Bronchus fibroblast of lung (primary cell): ENCODE measurements around the genes NPM3, MFSD13A and TRIM8.

DNA sequence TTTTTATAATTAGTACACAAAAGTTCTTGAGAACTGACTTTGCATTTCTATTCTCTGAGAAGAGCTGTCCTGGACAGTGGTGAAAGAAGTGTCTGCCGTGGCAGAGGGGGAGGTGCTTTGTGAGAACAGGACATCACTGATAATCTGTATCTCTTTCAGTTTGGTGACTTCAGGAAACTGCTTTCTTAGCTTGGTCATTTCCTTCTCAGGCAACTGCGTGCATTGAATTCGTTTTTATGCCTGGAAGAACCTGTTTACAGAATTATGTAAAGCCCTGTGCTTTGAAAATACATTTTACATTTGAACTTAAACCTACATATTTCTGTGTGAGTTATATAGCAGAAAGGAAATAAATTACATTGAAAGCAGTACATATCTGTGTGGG lies 52.0 kb downstream of the POLL start:
- RAMPAGE, long total RNA: no peak

- RAMPAGE, long total RNA: no peak
Measured at GRCh38 chr10:101566180-101567160, 21.6 kb downstream of the POLL start.

DNA sequence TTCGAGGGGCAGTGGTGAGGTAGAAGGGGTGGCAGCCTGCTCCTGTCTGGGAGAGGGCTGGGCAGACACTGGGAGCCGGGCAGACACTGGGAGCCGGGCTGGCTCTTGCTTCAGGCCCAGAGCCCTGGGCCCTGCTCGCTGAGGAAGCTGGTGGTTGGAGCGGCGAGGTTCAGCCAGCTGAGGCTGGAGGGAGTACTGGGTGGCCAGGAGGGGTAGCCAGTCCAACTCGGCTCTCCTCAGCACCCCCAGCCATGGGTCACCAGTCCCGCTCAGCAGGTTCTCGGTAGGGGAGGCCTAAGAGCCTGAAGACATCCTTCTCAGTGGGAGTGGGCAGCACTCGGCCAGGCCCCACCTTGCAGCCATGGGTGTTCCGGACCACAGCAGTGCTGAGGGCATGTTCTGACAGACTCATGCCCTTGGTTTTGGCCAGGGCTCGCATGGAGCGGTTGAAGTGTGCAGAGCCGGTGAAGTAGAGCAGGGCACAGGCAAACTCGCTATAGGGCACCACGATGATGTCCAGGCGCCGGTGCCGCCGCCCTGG lies 8.8 kb downstream of the POLL start:
- RAMPAGE, long total RNA: no peak

GRCh38 chr10:101783188-101784194 lies at the start of gene NPM3:
TSS of gene NPM3 (minus strand) at chr10:101783446.
- RAMPAGE, long total RNA: start-site peak on the minus strand at chr10:101783395-101783408, 138 and 253 reads in 2 replicates

DNA sequence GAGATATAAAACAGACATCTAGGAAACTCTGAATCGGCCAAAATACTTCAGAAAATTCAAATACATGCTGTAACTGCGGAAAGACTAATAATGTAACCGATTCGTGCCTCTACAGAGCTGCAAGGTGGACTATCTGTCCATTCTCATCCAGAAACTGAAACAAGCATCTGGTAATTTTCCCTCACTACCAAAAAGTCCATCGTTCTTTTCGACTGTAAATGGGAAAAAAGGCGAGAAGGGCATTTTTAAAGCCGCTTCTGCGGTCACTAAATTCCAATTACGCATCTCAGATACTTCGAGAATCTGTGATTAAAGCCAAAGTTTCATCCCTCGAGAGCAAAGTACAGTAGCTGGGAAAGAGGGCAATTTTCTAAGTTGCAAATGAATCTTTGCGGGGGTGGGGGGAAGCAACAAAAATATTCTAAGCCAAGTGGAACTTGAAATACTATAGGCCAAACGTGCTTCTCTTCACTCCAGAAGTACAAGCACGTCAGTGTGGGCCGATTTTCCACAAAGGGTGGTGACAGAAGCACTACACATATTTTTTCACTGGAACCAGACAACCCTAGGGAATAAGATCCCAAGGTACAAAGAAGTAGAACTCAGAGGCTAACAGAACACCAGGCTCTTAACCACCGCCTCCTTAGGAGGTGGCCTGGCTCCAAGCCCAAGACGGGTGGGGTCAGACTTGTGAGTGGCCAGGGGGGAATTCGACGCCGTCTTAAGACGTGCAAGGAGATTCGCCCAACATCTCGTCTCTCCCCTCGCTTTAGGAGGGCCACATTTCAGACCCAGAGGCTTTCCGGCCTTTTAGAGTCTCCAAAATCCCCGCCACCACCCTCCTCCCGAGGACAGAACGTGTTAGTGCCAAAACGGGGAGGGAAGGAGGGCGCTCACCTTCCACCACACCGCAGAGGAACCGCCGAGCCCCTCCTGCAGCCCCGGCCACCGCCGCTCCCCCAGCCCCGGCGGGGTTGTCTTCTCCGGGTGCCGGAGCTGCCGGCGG lies 1.0 kb downstream of the OGA start:
- RAMPAGE, long total RNA: no peak

DNA sequence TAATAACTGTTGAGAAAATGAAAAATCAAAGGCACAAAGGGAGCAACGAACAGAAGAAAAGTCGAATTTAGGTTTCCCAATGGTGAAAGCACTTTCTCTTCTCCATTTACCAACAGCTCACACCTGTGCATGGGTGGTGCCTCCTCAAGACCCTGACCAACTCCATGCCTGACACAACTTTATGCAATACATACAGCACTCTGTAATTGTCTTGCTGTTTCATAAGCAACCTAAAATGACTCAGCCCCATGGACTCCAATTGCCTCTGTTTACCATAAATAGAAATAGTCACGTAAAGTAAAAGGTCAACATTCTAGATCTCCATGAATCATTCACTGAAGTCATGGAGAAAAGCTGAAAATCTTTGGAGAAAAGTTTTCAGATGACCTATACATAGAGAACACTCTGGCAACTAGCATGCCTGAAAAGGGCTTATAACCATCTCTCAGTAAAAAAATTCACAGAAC lies 95.6 kb upstream of the KCNIP2 start:
- RAMPAGE, long total RNA: no peak

- RAMPAGE, long total RNA: no peak
Measured at GRCh38 chr10:102109799-102110158, 10.4 kb downstream of the LDB1 start.

DNA sequence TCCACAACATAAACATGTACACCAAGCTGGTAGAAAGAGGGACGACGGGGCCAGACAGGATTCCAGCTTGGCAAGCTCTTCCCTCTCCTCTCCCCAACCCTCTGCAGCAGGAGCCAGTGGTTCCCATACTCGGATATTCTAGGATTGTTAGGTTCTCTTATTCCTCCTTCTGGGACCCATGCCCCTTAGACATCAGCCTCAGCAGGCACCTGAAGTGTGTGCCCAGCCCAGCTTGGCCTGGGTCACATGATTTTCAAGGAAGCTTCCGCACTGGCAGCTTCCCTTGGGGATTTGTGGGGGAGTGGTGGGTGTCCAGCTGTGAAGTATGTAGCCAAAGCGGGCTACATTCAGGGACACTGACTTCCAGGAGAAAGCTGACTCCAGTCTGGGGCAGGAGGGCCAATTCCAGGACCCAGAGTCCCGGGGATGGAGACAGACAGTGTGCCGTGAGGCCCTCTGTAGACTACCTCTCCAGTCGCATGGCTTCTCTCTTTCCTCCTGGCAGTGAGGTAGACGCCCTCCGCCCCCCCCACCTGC lies 1.3 kb downstream of the LDB1 start:
- RAMPAGE, long total RNA: no peak

DNA sequence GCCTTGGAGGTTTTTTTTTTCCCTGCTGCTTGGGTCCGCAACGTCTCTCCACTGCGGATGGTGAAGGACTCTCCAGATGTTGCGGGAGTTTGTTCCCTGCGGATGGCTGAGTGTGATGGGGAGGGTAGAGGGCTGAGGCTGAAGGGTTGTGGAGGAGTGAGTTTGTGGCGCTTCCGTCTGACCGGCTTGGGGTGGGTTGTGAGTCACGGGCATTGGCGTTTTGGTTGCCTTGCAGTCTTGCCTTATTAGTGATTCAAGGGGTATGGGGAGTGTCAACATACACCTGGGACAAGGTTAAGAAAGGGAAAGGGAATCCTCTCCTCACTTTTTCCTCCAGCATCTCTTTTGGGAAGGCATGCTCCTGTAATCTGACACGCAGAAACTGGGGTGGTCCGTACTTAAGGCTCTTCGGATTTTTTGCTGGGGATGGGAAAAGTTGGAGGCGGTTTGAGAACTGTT lies 1.1 kb downstream of the PPRC1 start:
- RAMPAGE, long total RNA: no peak

DNA sequence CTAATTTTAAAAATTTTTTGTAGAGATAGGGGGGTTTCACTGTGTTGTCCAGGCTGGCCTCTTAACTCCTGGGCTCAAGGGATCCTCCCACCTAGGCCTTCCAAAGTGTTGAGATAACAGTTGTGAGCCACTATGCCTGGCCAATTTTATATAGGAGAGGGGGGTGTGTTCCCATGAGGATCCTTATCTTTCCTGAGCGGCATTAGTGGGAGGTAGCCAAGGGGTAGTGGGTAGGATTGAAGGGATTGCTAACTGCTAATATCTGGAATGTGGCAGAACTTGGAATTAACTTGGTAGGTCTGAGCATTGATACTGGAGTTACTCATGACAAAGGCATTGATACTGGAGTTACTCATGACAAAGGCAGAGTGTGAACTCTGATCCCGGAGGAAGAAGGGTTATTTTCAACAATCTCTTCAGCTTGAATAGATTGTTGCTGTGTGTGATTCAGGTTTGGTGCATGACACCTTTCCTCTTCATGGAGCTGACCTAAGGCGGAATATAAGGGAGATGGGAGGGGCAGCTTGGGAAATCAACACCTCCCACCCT lies 831 bp upstream of the NOLC1 start:
- RAMPAGE, long total RNA: no peak

DNA sequence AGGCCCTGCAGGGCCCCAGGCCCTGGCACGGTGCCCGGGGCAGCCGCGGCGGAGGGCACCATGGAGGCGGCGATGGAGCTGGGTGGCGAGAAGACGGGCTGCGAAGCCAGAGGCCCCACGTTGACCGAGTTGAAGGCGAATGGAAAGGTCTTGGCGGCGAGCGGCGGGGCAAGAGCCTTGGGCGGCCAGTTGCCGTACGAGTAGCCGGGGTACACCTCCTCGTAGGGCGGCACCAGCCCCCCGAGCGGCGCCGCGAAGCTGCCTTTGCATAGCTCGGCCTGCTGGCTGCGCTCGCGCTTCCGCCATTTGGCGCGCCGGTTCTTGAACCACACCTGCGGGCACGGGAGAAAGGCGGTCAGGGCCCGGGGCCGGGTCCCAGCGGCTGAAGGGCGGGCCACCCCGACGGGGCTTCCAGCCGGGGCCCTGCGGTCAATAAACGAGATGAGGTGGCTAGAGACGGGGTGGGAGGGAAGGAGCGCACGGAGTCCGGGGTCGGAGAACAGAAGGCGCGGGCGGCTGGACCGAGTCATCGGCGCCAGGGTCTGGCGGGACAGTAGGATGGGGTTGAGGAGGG lies 4.8 kb downstream of the ELOVL3 start:
- RAMPAGE, long total RNA: no peak

- RAMPAGE, long total RNA: no peak
Measured at GRCh38 chr10:102422626-102423112, 2.0 kb downstream of the FBXL15 start.

GRCh38 chr10:102460483-102461632 lies at the start of gene MFSD13A:
TSS of gene MFSD13A (plus strand) at chr10:102461395.
- RAMPAGE, long total RNA: start-site peak on the plus strand at chr10:102461395-102461428, 28 and 15 reads in 2 replicates

DNA sequence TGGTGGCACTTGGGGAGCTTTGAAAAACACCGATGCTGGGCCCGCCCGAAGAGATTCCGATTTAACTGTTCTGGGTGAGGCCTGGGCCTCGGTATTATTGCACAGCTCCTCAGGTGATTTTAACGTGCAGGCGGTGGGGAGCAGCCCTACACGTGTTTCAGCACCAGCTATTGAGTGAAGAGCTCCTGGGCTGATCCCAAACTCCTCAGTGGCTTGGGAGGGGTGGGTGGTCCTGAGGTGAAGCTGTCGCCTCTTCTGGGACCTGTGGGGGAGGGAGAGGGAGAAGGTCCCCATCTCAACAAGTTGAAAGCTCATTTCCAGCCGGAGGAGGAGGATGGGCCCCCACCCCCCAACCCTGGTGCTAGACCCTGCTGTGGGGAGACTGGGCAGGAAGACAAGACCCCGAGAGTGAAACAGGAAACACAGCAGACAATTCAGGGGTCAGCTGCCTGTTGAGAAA lies 634 bp downstream of the MFSD13A start:
- RAMPAGE, long total RNA: no peak

- RAMPAGE, long total RNA: no peak
Measured at GRCh38 chr10:102478942-102479615, 17.9 kb downstream of the MFSD13A start.

GRCh38 chr10:102501624-102502163 lies 818 bp downstream of the ACTR1A start:
- RAMPAGE, long total RNA: no peak

- RAMPAGE, long total RNA: no peak
Measured at GRCh38 chr10:102555943-102556546, 52.3 kb downstream of the SUFU start.

DNA sequence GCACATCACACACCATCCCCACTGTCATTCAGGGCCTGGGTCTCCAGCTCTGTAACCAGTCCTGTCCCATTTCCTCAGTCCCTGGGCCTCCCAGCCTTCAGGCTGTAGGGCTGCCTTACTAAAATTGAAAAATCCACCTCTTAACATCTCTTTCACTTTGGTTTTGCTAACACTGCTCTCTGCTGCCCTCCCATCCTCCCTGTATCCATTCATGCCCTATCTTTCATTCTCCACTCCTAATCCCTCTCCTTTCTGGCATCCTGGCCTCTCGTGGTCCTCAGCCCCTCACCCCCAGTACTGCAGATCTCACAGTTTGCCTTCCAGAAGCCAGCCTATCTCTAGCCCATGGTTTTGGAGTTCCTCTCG lies 13.2 kb upstream of the TRIM8 start:
- RAMPAGE, long total RNA: no peak

DNA sequence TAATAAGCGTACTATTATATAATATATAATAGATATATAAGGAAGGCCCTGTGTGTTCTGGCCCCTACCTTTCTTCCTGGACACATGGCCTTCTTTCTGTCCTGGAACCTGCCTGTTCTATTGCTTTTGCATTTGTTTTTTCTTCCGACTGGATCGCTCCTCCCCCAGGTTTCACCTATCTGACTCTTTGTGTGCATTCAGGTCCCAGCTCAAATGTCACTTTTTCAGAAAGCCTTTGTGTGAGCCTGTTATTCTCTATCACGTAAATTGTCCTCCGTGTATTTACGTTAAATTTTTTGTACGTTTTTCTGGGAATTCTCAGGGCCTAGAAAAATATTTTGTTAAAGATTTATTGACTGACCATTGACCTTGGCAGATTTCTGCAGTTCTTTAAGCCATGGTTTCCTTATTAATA lies 2.8 kb upstream of the TRIM8 start:
- RAMPAGE, long total RNA: no peak

DNA sequence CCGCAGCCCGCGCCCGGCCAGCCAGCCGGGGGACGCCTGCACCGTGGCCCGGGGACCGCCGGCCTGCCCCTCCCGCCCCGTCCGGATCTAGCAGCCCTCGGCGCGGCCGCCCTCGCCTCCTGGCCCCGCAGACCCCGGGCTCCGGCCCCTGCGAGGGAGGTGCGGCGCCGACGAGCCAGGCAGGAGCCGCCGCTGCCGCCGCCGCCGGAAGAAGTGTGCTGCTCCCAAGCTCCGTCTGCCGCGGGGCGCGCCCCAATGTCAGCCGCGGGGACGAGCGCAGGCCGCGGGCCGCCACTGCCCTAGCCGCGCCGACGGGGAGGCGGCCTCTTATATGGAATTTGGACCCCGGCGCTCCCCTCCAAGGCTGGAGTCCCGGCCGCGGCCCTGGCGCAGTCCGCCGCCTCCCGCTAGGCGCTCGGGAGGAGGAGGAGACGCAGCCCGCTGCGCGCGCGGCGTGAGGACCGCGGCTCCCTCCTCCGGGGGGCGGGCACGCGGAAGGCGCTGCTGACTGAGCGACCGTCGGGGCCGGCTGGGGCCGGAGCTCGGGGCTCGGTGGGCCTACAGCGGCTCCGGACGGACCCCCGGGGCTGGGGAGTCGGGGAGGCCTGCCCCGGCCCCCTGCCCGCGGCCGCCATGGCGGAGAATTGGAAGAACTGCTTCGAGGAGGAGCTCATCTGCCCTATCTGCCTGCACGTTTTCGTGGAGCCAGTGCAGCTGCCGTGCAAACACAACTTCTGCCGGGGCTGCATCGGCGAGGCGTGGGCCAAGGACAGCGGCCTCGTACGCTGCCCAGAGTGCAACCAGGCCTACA lies at the start of gene TRIM8:
Gene TRIM8, plus strand, starts transcription at position 495 of the 811 bp plus-strand sequence.
- RAMPAGE, long total RNA: no peak